Mammary microvascular endothelial cell (primary cell): Measurements from ENCODE around the gene ECT2L.

GRCh38 chr6:138795555-138796676 lies at the start of gene ECT2L:
ECT2L (plus strand) TSS chr6:138796087.
- RAMPAGE, long total RNA: no peak

DNA sequence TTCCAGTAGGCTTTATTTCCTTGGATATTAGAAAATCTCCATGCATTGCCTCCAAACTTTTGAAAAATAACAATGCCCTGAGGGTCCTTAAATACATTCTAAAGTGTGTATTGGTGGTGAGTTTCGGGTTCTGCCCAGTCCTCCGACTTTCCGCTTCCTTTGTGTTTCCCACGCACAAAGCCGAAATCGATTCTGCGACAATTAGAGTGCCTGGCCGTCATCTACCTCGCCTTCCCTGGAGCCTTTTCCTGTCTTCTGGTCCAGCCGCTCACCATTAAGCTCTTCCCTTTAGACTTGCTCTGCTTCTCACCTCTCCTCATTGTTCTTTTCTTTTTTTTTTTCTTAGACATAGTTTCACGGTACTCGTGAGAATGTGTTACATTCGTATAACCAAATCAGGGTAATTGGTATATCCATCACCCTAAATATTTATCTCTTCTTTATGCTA lies 1.3 kb downstream of the ABRACL start:
- RAMPAGE, long total RNA: no peak

DNA sequence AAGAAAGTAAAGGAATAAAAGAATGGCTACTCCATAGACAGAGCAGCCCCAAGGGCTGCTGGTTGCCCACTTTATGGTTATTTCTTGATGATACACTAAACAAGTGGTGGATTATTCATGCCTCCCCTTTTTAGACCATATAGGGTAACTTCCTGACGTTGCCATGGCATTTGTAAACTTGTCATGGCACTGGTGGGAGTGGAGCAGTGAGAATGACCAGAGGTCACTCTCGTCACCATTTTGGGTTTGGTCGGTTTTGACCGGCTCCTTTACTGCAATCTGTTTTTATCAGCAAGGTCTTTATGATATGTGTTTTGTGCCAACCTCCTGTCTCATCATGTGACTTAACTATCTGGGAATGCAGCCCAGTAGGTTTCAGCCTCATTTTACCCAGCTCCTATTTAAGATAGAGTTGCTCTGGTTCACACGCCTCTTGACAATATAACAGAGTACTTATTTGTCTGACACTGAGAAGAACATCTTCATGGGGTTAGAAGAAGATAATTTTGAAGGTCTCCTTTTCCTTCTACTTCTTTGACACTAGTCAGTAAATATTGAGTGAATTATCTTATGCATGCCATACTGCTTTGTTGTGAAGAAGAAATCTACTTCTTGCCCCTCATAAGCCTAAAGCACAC lies 22.2 kb downstream of the HECA start:
- RAMPAGE, long total RNA: no peak

DNA sequence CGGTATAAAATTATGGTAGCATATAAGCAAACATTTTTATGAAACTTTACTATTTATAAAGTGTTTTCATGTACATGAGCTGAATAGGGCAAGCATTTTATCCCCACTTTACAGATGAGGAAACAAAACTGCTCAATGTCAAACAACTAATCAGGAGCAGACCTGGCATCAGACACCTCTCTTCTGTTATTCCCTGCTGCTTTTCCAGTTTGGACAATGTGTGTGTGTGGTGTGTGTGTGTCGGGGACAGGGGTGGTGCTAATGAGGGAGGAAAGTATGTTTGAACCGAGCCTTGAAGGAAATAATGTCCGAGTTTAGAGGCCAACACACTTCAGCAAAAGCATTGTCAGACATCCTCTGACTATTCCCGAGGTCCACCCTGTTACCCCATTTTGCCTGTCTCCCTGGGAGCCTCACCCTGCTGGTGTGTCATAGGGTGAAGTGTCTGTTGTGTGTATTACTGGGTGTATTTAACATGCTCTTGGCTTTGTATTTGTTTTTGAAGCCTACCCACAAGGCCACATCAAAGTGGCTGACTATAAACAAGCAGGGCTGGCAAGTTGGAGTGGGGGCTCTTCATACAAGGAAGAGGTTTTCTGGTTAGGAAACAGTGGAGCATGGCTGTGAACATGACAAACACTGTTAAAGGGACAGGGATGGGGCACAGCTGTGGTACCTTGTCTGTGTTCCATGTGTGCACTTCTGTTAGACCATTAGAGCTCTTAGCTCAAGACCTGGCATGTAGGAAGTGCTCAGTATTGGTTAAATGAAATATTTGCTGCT lies 26.1 kb downstream of the HECA start:
- RAMPAGE, long total RNA: no peak

- RAMPAGE, long total RNA: no peak
Measured at GRCh38 chr6:139176227-139176801, 41.4 kb downstream of the HECA start.

DNA sequence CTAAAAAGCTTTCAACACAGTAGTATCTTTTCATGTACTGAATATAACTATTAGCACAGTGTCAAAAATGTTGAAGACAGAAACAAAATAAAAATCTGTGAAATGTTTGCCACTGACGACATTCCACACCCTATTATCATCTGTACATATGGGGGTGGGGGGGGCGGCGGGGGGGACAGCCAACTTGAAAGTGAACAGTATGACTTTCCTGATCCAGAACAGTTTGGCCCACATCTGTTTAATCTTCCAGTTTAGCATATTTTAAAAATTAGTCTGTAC lies 2.2 kb downstream of the CITED2 start:
- RAMPAGE, long total RNA: no peak

DNA sequence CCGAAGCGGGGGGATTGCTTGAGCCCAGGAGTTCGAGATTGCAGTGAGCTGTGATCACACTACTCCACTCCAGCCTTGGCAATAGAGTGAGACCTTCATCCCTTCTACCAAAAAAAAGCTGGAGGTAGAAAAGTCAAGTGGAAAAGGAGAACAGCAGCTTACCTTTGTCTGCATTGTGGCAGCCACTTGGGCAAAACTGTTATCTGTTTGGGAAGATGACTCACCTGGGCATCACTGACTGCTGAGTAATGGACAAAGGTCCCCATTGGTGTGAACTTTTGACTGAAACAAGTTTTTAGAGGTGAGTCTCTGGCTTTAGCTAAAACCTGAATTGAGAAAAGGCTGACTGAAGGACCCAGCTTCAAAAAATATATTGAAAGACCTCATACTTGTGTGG lies 4.3 kb upstream of the CITED2 start:
- RAMPAGE, long total RNA: no peak

GRCh38 chr6:139942332-139942608 lies 567.8 kb upstream of the CITED2 start:
- RAMPAGE, long total RNA: no peak

DNA sequence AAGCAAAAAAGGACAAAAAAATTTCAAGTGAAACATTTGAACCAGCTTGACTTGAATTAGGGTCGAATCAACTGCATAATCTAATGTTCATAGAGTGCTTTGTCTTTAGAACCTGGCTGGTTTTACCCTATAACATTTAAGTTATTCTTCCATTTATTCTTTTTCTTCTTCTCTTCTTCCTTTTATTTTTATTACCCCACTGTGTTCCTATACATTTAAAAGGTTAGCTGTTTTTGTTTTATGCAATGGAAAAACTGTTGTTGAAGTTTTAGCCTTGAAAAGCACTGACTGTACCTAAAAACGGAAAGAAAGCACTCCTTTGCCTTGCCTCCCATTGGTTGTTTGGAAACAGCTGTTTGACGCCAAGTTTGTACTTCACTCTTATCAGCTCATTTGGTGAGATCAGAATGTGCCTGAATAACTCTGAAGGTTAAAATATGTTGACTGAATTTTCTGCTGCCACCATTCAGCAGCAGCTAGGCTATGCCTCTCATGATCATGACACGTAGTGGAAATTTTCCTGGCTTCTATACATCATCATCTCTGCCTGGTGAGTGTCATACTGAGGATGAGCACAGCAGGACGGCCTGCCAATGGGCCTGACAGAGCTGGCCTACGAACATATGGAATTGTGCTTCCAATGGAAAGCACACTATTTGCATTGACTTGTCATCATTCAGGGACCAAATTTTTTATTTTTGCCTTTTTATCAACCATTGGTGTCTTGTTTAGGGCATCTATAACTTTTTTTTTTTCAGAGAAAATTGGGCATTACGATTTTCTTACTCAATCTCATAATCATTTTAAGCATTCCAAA lies 704.8 kb upstream of the CITED2 start:
- RAMPAGE, long total RNA: no peak

DNA sequence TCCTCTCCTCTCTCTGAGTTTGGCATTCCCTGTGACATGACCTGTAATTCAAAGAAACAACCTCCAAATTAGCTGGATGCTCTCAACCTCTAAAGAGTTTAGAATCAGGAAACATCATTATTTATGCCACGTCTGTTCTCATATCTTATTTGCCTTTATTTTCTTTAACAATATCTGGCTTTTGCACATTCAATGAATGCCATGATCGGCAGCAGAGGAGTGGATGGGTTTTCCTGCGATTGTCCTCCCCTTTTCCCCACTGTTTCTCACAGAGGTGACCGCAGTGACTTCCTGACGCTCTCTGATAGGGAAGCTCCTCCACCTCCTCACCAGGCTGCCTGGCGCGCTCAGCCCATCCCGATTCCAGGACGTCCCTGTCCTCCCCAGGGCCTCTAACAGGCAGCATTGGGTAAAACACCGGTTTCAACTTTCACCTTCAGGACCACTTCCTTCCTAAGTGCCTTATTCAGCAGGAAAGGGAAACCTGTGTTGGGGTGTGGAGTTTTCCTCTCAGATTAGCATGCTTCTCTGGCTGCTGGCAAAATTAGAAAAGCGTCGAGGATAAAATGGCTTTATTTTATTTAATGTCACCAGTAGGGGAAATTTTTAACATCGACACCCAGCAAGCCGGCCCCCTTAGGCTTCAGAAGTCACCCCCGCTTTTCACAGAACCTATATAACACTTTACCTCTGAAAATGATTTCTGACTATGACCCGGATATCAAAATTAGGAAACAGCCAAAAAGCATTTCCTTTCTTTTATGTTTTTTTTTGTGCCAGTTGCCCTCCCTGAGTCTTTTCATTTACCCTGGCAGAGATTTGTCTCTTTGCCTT lies 570.5 kb upstream of the GJE1 start:
- RAMPAGE, long total RNA: no peak

DNA sequence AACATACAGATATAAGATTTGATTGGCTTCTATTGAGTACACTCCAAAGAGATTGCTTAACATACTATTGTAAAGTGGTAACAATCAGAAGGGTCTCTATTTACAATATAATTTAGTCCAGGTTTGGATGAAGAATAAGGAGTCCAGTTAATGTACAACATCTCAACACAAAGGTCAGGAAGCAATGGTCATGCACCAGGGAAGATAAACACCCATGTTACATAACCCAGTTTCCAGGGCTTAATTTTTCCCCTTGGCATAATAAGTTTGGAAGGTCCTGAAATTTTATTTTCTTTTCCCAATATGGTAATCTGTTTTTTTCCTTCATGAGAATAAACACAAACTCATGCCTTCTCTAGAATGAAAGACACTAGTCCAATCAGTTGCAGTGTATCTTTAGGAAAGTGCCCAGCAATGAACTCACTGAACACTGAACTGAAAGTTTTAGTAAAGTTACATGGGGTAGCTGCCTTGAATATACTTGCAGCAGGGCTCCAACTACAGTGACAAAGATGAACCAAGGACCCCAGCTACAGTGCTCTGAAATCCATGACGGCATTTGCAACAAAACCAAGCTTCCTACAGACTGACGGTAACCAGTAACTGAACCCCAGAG lies 255.3 kb upstream of the GJE1 start:
- RAMPAGE, long total RNA: no peak

- RAMPAGE, long total RNA: no peak
Measured at GRCh38 chr6:142710044-142710499, 234.9 kb downstream of the HIVEP2 start.

DNA sequence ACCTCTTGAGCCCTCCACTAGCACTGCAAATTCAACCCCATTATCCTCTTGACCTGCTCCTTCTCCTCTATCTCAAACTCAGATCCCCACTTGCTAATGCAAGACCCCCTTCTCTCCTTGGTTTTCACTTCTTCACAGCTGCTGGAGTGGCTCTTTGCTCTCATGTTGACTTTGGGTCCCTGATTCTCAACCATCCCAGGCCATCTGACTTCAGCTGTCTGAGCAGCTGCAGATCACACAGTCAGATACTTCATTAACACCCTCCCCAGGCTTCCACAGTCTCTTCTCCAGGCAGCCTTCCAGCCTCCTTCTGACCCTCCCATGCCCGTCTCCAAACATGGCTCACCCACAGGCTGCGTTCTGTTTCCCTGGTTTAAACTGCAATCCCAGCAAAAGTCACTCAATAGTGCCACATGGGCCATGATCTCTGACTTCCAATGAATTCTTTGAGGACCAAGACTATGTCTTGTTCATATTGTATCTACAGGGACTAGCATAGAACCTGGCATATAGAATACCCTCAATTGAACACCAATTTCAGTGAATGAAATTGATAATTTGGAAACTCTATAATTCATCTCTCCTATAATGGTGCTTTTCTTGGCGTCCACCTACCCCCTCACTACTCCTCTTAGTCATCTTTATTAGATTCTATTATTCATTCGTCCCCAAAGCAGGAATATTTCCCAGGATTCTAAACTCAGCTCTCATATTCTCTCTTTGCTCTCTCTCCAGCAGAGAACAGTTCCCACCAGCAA lies 65.3 kb downstream of the HIVEP2 start:
- RAMPAGE, long total RNA: no peak

DNA sequence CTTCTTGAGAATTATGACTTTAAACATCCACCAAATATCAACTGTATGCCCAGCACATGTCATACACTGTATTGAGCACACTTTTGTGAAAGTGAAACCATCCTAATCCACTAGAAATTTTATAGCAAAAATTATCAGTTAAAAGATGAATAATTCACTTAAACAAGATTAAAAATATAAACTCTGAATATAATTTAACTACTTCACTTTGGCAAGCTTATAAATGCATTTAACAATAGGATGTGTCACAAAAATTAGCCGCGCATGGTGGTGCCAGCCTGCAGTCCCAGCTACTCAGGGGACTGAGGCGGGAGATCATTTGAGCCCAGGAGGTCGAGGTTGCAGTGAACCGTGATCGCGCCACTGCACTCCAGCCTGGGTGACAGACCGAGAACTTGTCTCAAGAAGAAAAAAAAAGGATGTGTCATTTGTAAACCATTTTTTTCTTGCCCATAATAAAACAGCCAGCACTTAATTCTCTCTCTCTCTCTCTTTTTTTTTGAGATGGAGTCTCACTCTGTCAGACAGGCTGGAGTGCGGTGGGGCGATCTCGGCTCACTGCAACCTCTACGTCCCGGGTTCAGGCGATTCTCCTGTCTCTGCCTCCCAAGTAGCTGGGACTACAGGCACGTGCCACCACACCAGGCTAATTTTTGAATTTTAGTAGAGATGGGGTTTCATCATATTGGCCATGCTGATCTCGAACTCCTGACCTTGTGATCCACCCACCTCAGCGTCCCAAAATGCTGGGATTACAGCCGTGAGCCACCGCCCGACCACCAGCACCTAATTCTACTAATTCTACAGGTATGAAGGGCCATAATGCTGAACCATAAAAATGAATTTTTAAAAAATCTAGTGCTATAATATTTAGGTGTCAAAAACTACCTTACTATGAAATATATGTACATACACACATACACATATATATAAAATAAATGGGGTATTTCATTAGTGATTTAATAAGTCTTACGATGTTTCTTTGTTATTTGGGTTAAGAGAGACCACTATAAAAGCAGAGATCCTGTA lies 9.0 kb downstream of the HIVEP2 start:
- RAMPAGE, long total RNA: no peak

GRCh38 chr6:143097924-143098564 lies 37.4 kb downstream of the AIG1 start:
- RAMPAGE, long total RNA: no peak

DNA sequence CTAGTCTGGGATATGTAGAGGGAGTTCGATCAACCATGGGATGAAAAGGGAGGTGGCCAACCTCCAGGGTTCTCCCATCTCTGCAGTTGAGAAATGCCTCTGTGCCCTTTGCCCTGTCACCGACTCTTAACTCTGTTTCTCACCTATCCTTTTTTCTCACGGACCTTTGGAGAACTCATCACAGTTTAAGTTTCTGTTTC lies 498 bp downstream of the PEX3 start:
- RAMPAGE, long total RNA: no peak

- RAMPAGE, long total RNA: no peak
Measured at GRCh38 chr6:143543288-143543723, 31.8 kb upstream of the FUCA2 start.

DNA sequence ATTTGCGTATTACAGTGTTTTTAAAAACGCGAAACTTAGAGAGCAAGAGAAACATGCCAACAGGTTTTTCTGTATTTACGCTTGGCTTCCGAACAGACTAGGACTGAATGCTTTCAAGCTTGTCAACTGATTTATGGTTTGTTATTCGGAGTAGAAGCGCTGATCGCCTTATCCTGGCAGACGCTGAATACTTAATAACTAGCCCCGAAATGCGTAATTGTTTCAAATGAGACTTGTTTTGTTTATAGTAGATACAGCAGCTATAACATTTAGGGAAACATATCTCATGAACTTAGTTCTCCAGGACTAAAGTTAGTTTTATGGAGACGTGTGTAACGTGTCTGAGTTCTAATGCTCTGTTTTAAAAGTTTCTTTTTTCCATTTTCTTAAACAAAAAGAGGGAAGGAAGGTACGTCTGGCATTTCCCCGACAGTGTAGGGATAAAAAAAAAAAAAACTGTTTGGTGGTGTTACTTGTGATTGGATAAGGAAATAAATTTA lies 785 bp downstream of the PHACTR2 start:
- RAMPAGE, long total RNA: no peak

DNA sequence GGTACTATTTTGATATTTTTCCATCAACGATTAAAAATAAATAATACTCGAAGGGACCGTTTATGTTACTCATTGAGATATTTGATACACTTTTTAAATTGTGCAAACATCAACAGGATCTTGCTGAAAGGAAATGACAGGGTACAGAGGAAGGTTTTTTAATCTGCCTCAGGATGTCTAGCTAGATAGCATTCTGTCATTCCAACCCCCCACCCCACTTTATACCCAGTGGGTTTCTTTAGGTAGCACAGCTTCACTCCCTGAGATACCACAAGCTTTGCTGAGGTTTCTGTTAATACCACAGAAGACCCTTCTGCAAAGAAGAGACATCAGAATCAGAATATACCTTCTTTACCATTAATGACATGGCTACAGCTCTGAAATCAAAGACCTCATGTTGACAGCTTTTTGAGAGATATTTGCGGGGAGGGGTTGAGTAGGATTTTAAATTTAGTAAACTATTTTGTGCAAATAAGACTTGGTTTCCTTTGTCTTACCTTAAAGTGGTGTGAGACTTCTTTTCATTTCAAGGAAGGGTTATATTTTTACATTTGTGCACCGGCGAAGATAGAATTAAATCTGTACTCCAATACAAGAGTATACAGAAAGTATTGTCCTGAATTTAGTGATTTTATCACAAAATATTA lies 1.4 kb downstream of the PHACTR2 start:
- RAMPAGE, long total RNA: no peak

DNA sequence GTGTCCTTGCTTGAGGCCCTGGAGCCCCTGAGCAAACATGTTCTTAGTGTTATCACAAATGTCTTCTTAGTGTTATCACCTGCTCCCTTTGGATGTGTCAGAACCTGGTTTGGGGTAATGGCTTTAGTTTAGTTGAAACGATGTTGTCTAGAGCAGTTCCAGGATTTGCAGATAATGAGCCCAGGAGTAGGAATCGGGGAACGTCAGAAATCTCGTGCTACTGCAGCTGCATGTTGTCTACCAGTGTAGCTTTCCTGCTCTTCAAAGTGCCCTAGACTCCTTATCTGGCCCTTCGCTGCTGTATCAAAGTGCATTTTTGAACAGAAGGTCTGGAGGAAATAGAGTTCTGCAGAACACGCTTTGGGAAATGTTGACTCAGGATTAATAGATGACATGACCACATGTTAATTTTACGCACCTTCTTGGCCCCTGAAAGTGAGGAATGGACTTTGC lies 69.7 kb downstream of the PHACTR2 start:
- RAMPAGE, long total RNA: no peak